Mesenchymal stem cell of adipose (primary cell): ENCODE measurements around a stretch of chr10.

- CAGE, long polyA plus RNA: no peak
These were observed 6.0 kb downstream of the TCF7L2 start for GRCh38 chr10:112955640-112956820.

DNA sequence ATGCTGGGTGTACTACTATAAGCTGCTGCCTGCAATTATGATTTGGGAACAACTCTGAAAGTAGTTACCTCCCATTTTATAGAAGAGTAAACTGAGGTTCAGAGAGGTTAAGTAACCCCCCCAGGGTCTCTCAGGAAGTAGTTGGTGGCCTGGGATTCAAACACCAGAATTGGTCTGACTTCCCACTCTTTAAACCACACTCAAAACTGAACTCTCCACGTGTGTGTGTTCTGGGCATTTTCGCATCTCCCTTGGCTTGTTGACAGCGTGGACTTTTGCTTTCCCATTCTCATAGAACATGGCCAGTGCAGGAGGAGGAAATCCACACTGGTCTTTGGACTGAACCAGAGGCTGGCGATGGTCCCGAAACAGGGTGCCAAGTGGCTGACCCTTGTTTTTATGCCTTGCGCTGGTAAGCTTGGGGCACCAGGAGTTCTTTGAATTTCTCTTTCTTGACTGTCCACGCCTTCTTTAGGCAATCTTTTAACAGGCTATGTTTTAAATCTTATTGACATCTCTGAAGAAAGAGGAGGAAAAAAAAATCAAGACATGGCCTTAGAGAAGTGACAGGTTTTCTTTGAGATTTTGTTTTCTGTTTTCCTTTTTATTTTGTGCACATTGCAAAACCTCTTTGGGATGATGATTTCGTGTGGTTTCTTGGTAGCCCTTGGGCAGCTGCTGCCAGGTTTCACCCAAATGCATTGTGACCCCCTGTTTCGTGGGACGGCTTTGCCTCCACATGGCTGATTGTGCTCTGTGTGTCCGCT lies 71.7 kb downstream of the TCF7L2 start:
- CAGE, long polyA plus RNA: no peak

GRCh38 chr10:113030802-113031290 lies 80.8 kb downstream of the TCF7L2 start:
- CAGE, long polyA plus RNA: no peak

- CAGE, long polyA plus RNA: no peak
These were observed 198.0 kb downstream of the TCF7L2 start for GRCh38 chr10:113147986-113148507.

- CAGE, long polyA plus RNA: no peak
These were observed 279.2 kb upstream of the HABP2 start for GRCh38 chr10:113273335-113274449.

DNA sequence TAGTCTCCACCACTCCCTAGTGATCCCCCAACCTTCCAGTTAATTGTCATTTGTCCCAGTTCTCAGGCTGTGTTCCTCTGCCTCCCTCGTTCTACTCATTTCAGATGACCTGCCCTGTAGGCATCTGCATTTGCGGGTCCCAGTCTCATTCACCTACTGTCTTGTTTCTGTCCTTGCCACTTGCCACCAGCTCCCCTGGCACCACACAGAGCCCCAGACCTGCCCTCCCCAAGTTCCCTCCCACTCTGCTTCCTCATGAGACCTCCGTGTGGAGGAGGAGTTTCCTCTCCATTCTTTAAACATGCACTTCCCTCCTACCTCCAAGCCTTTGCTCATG lies 13.7 kb upstream of the HABP2 start:
- CAGE, long polyA plus RNA: no peak

DNA sequence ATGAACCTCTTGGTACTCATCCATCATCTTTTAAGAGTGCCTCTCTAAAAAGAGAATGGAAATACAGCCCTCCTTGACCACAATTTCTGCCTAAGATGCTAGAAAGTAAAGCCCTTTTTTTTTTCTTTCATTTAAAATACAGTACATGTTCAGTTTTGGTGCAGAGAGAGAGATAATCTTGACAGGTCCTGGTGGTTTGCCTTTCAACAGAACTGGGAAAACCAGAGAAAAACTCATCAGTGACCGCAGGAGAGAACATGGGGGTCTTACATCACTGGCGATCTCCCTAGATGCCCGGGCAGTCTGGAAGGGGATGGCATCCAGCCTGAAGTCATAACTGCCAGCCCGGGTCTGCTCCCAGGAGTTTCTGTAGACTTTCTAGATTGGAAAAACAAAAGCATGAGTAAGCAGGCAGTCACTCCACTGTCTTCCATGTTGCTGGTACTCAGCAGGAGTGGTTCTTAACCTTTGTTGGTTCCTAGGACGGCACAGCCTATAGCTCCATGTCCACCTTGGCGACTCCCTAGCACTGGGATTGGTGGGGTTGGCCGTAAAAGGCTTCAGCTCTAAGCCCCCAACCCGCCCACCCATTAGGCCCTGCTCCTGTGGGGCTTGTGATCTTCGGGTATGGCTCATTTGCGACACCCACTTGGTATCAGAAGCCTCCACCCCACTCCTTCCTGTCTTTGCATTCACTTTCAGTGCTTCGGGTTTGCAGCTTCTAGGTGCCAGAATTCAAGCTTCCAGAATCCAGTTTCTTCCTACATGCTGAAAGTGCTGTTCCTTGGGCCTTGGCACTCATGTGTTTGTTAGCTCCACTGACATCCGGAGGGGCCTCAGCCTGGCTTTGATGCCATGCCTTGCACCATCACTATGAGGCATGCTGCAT lies 39.3 kb downstream of the HABP2 start:
- CAGE, long polyA plus RNA: no peak

GRCh38 chr10:113746409-113747120 lies 4.9 kb upstream of the PLEKHS1 start:
- CAGE, long polyA plus RNA: no peak

GRCh38 chr10:113937545-113938621 lies 83.4 kb downstream of the NHLRC2 start:
- CAGE, long polyA plus RNA: no peak

DNA sequence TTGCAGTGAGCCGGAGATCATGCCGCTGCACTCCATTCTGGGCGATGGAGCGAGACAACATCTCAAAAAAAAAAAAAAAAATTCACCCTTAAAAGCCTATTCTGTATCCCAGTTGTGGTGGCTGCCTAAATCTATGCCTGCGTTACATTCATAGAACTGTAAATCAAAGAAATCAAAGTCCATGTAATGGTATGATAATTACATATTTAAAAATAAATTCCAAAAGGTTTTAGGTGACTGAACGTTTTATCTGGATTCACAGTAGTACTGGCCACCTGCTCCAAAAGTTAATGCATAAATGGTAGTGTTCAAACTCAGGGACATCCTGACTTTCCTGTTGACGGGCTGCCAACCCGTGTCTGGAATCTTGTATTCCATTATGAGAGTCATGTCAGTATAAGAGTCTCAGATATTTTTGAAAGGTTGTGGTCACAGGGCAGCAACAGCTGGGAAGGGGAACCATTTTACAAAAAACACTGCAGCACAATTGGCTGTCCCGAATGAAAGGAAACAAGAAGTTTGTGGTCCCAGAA lies 2.7 kb downstream of the TDRD1 start:
- CAGE, long polyA plus RNA: no peak

DNA sequence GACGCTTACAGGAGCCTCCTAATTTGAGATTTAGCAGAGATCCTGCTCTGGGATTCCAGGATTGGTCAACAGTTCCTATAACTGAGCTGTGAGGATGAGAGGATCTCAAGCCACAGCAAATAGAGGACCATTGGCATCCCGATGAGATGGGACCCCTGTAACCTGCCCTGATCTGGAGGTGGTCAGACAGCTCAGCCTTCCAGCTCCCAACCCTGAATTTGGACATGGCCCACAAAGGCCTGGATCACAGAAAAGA lies 32.9 kb downstream of the VWA2 start:
- CAGE, long polyA plus RNA: no peak

- CAGE, long polyA plus RNA: no peak
These were observed 20.3 kb downstream of the AFAP1L2 start for GRCh38 chr10:114383940-114384451.

DNA sequence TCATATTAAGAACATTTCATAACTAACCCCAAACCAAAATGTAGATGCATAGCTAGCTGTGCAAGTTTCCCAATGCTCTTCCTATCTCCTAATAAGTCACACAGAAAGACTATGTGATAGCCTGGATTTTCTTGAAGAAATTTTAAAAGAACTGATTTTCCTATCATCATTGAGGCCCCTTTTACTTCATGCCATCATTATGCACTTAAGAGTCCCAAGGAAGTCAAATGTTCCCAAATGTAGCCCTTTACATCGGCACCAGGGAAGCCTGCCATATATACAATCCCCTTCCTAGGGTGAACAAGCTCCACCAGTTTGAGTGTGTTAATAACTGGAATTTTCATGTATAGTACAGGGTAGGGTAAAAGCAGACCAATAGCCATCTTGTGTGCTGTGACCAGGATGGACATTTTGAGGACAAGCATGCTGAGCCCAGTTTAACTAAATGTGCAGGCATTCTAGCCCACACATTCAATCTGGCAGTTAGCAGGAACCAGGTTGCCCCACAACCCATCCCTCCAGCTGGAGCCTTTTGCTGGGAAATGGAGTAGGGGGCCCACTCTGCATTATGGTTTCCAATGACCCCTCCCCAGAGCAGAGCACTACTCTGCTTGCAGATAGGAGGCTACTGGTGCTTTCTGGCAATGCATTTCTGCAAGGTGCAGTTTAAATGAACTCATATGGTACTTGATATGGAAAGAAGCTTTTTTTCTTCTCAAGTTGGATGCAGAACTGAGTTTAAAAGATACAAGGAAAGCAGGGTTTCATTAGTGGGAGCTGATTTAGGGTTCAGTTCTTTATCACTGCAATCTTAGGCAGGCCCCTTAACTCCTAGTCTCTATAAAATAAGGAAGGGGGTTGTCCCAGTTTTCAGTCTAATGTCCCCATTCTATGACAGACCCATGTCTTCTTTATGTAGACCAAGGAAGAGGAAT lies 28.8 kb upstream of the AFAP1L2 start:
- CAGE, long polyA plus RNA: no peak

GRCh38 chr10:114489564-114490367 lies 85.5 kb upstream of the AFAP1L2 start:
- CAGE, long polyA plus RNA: no peak

- CAGE, long polyA plus RNA: no peak
These were observed 119.9 kb downstream of the ABLIM1 start for GRCh38 chr10:114537937-114538886.

- CAGE, long polyA plus RNA: no peak
These were observed 116.5 kb downstream of the ABLIM1 start for GRCh38 chr10:114541382-114542083.

GRCh38 chr10:114613613-114613990 lies 44.5 kb downstream of the ABLIM1 start:
- CAGE, long polyA plus RNA: no peak

- CAGE, long polyA plus RNA: no peak
These were observed 34.2 kb downstream of the ABLIM1 start for GRCh38 chr10:114623773-114624309.

- CAGE, long polyA plus RNA: no peak
These were observed 9.7 kb downstream of the ABLIM1 start for GRCh38 chr10:114648209-114648894.

DNA sequence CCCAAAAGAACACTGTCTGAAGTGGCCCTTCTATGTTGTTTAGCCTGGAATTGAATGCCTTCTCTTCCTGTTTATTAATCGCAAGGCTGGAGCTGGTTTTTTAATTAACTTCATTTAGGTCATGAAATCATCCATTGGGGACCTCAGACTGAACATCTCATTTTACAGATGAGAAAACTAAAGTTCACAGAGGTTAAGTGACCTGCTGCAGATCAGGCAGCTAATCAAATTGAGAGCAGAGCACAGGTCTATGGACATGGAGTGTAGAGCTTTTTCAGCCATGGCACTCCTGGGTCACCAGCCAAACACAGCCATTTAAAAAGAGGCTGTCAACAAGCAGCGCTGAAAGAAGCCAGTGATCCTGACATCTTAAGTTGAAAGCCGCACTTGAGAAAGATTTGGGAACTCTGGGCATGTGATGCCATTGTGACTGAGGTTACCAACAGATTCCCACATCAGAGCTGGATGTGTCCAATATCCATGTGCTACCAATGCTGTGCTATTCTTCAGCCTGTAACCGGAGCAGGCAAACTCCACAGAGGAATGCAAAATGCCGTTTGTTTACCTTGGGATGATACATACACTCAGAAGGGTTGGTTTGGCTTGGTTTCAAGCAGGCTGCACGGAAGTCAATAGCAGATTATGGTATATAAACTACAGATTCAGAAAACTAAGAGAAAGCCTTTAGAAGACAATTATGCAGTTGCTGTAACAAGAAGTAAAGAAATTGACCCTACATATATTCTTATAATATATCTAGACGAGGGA lies 56.2 kb upstream of the ABLIM1 start:
- CAGE, long polyA plus RNA: no peak